ENCODE results near the gene CDRT15.

DNA sequence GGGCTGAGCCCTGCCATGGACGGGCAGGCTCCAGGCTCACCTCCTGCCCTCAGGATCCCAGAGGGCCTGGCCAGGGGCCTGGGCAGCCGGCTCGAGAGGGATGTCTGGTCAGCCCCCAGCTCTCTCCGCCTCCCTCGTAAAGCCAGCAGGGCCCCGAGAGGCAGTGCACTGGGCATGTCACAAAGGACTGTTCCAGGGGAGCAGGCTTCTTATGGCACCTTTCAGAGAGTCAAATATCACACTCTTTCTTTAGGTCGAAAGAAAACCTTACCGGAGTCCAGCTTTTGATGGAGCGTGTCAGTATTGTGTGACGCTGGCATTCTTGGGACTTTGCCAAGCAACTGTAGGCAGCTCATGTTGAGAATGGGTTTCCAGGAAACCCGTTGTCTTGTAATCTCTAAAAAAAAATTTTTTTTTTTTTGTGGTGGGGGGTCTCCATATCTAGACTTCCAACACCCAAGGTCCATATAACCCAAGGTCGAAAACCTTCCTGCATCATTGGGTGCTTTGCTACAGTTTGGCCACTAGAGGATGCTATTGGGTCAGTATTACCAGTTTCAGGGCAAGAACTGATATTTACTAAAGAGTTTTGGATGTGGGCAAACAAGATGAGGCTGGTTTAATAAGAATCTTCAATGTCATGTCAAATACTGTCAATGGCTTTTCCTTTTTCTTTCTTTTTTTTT lies 62.5 kb downstream of the DHRS7C start:
- PRO-cap, result no peak

DNA sequence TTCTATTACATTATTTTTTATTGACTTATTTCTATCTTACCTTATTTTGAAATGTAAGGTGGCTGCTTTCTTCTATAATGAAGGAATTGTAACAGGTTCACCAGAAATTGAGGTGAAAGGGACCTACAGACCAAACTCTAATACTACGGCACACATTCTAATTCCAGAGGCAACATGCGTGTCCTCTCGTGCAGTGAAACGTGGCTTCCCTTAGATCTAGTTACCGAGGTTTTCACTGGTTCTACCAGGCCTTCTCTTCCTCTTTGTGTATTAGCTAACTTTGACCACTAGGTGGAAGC lies 19.5 kb upstream of the RCVRN start:
- PRO-cap, result no peak

DNA sequence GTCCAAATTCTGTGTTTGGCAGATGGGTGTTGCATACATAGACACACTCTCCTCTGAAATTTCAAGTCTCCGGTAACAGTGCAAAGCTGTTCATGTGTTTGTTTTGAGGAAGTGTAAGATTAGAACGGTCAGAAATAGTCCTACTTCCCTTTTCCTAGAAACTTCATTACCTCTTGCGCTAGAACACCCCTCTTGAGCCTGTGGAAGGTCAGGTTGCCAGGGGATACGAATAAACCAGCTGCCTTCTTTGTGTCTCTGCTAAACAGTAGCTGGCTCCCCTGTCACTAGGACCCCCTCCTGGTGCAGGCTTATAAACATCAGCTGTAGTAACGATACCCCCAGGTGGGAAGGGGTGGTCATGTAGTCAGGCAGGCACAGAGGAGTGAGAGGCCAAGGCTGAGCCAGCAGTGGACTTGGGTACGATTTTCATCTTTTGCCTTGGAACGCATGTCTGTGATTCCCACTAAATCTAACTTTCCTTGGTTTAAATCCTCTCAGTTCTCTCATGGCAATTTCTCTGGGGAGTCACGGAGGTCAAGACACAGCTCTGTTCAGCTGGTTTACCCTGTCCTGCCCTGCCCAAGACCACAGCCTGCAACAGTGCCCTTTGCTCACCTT lies 113.5 kb upstream of the RCVRN start:
- PRO-cap, result no peak

GRCh38 chr17:10116900-10118057 lies 81.1 kb downstream of the GAS7 start:
- PRO-cap, result no peak

GRCh38 chr17:10127130-10127586 lies 71.2 kb downstream of the GAS7 start:
- PRO-cap, result no peak

GRCh38 chr17:10156874-10157570 lies 41.4 kb downstream of the GAS7 start:
- PRO-cap, result no peak

GRCh38 chr17:10291682-10292067 lies 81.1 kb downstream of the MYH13 start:
- PRO-cap, result no peak

DNA sequence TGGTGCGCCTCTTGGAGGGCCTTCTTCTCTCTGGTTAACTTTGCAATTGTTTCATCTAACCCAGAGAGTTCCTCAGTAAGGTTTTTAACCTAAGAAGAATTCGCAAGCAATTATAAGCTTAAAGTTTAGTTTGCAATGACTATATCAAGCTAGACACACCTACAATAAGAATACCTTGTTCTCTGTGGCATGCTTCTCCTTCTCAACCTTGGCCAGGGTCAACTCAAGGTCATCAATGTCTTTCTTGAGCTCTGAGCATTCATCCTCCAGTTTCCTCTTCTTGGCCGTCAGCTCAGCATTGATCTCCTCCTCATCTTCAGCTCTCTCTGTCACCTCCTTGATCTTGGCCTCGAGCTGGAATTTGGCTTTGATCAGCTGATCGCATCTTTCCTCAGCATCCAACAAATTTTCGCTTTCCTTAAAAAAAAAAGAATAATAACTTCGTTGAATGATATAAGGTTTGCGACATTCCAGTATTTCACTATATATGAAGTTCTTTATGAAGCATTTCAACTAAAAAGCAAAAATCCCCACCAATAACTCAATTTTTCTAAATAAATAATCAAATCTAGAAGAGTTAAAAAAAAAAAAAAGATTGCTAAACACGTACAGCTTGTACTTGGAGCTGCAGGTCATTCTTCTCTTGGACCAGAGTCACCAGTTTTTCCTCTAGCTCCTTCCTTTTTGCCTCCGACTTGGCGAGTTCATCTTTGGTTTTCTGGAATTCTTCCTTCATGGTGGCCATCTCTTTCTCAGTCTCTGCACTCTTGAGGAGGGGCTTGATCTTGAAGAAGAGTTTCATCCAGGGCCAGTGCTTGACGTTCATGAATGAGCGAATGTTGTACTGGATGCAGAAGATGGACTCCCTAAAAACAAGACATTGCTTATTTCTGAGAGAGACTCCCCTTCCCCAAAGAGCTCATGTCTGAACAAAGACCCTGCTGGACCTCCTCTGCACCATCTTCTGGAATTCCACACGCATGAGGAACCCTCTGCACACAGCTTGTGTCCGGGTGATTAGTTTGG lies 17.4 kb downstream of the MYH3 start:
- PRO-cap, result no peak

GRCh38 chr17:10699808-10700469 lies 2.5 kb downstream of the ADPRM start:
- PRO-cap, result no peak

DNA sequence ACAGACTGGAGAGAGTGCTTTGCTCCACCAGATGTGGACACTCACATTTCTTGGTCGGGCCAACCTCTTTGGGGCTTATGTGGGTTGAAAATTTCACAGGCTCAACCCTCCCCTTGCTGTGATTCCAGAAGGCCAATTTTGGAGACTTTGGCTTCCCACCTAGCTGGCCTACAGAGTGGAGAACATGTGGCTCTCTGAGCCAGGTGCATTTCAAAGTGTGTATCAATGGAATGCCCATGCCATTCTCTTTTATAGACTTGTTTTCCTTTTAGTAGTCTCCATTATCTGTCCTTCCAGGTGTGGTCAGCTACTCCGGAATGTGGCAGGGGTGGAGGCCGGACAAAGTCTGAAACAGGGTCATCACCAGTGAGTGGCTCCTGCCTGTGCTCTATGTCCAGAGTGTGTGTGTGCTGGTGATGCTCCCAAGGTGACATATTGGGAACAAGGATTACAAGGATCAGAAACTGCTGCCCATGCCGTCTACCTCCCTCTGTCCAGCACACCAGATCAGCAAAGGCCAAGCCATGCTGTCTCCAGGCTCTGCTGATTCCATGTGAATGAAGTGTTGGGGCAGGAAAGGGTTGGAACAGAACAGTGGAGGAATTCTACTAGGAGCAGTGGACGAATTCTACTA lies 3.8 kb upstream of the TMEM220 start:
- PRO-cap, result no peak

- PRO-cap, result no peak
Measured at GRCh38 chr17:10802469-10802839, 1.4 kb downstream of the TMEM238L start.

- PRO-cap, result no peak
Measured at GRCh38 chr17:10814006-10814530, 10.2 kb upstream of the TMEM238L start.

- PRO-cap, result no peak
Measured at GRCh38 chr17:12077734-12078278, 57.1 kb downstream of the MAP2K4 start.

- PRO-cap, result no peak
Measured at GRCh38 chr17:12619406-12619964, 46.2 kb upstream of the MYOCD start.

DNA sequence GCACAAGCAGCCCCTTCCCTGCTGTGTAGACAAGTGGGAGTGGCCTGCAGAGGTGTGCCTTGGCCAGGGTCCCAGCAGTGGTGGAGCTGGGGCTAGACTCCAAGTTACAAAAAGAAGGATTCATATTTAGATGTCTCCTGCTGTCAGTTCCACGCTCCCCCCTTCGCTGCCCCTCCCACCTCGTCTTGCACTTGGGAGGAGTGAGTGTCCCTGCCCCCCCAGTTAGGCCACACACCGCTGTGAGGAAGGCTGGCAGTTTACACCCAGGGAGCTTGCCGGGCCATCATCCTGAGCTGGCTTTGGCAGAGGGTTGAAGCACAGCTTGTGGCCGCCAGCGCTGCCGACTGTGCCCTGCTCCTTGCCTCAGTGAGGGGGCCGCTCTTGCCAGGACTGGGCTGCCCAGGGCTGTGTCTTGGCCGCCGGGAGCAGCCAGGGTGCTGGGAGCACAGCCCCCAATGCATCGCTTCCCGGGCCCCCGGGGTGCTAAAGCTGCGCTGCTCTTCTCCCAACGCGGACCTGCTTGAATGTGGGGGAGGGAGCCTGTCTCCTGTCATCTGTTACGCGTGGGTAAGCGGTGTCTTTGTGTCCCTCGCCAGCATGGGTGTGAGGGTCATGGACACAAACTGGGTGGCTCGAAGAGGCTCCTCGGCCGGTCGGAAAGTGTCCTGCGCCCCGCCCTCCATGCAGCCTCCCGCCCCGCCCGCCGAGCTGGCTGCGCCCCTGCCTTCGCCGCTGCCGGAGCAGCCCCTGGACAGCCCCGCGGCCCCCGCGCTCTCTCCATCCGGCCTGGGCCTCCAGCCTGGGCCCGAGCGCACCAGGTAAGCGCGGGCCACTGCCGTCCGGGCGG lies 44.1 kb downstream of the ELAC2 start:
- PRO-cap, result no peak

DNA sequence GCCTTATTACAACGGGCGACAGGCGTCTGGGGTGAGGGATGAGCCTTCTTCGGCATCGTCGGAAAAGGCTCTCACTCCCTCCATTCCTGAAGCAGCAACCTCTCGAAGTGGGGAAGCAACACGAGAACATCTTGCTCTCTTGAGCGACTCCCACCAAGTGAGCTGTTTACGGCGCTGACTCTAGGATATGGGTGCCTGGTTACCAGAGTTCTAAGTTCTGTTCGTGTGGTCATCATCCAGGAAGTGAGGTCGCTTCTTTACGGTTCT lies at the start of gene CDRT15:
Gene CDRT15, minus strand, starts transcription at position 159 of the 267 bp plus-strand sequence.
- PRO-cap, result no peak

GRCh38 chr17:14297109-14298085 lies 3.5 kb upstream of the HS3ST3B1 start:
- PRO-cap, result no peak

- PRO-cap, result no peak
Measured at GRCh38 chr17:14302409-14303281, 1.8 kb downstream of the HS3ST3B1 start.

DNA sequence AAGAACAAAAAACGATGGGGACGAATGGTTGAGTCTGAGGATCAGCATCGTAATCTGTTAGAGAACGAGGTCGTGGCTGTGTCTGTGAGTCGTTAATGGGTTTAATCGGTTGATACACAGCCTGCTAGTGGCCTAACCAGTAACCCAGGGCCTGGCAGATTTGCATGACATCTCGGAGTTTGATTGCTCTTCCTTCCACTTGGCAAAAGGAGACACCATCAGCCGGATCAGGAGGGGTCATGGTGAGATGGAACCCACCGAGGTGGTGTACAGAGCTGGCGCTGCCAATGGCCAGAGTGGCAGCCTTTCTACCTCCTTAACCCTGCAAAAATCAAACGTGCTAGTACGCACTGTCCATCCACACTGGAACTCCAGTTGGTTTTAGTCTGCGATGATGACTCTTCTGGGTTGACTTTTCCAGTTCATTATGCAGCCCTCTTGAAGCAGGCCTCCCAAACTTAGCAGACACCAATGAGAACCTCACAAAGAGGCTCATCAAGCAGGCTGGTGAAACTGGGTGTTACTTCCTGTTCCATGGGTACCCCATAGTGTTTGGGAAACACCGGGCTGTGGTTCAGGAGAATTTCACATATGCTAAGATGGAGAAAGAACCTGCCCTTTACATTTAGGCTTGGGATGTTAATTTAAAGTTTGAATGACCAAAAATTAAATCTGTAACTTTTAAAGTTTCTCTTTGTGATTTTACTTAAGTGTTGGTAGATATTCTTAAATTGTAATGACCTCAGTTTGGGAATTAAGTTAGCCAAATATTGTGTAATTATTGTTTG lies 4.1 kb downstream of the HS3ST3B1 start:
- PRO-cap, result no peak

GRCh38 chr17:14373132-14373673 lies 72.3 kb downstream of the HS3ST3B1 start:
- PRO-cap, result no peak

Data from endodermal cell (in vitro differentiated cells).